ENCODE measurements around a stretch of chr2.

- RRBS, 2 experiments = 5 to 42% methylated on average over 8 to 16 of the region's 48 CpGs
Observed at GRCh38 chr2:45000349-45001097, 8.7 kb downstream of the SIX2 start.

GRCh38 chr2:45220103-45220655 lies 210.9 kb upstream of the SIX2 start:
- RRBS, 2 experiments = 86% methylated on average over 2 of the region's 12 CpGs; no CpG with 5 or more reads in 1 of the 2 experiments

- RRBS, 2 experiments = no CpG with 5 or more reads among the region's 16 CpGs
Observed at GRCh38 chr2:45224141-45224923, 215.1 kb upstream of the SIX2 start.

- RRBS, 2 experiments = no CpG with 5 or more reads among the region's 8 CpGs
Observed at GRCh38 chr2:45257237-45257791, 248.1 kb upstream of the SIX2 start.

DNA sequence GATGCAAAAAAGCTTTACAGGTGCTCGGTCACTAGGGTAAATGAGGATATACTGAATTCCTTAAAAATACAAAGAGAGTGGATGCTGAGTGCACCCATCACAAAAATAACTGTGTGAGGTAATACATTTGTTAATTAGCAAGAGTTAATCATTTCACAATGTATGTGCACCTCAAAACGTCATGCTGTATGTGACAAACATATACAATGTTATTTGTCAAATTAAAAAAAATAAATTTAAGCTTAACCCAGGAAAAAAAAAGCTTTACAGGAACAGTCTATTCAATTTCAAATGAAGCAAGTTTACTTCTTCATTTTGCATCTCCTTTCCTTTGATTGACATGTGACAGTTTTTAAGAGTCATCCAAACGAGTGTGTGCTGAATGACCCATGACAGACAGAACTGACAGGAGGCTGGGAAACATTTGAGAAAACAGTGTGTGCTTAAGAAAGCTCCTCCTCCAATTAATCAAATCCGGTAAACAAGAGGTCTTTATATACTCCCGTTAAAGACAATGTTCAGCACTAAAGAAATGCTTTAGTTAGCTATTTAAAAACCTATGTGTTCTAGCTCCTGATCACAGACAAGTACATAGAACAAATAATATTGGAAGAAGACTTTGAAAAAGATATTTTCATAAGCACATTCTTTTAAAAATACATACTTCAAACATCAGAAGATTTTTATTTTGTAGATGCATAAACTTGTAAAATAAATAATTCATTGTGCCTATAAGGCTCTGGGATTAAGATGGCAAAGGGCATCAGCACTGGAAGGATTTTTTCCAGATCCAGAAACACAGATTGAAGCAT lies 177.7 kb downstream of the SRBD1 start:
- RRBS, 2 experiments = no CpG with 5 or more reads among the region's 5 CpGs

- RRBS, 2 experiments = no CpG with 5 or more reads among the region's 6 CpGs
Observed at GRCh38 chr2:45567828-45568490, 43.1 kb downstream of the SRBD1 start.

GRCh38 chr2:45652475-45652942 lies 1.0 kb downstream of the PRKCE start:
- RRBS, 2 experiments = no CpG with 5 or more reads among the region's 20 CpGs

DNA sequence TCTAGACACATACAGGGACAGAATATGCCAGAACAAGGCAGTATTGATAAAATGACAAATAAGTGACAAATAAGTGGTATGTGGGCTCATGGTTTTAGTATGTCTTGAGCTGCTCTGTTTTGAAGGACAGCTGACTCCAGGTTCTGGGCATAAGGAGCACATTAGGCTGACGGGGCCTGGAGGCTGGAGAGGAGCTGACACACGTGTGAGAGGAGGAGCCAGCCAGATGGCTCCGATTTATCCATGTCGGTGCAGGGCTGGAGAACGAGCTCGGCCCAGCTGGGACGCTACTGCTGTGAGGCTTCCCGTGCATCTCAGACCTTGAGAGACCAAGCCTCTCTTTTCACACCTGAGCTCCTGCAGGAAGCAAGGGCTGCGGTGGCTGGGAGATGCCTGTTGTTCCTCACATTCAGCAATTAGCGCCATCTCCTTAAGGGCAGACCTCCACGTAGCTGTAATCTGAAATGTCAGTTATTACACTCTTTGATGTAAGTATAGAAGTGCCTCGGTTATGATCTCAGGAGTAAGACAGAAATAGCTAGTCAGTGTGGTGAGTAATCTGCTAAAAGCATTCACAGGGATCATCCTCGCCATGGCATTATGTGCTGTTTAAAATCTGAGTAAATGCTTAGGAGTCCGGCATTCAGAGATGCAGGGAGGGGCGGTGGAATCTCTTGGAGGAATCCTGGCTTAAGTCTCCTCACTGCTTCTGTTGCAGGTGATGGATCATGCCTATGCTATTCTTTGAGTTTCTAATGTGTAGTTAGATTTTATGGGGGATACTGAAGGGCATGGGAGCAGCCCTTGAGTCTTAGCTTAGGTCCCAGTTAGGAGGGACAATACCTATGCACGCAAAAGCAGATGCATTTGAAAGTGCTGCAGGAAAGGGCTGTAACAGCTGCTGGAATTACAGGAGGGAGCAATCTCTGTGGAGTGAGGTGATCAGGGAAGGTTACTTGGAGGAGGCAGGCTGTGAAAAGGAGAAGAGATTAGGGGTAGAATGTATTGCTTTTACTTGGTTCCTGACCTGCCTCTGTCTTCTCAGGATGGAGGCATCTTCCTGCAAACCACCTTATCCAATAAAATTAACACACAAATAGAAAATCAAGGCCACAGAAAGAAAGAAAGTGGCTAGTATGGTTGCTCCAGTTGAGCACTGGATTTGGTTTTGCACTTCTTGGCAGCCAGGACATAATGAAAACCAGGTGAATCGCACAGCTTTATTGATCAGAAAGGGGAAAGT lies 108.1 kb downstream of the PRKCE start:
- RRBS, 2 experiments = no CpG with 5 or more reads among the region's 17 CpGs

GRCh38 chr2:45839429-45839694 lies 187.9 kb downstream of the PRKCE start:
- RRBS, 2 experiments = no CpG with 5 or more reads among the region's 3 CpGs

DNA sequence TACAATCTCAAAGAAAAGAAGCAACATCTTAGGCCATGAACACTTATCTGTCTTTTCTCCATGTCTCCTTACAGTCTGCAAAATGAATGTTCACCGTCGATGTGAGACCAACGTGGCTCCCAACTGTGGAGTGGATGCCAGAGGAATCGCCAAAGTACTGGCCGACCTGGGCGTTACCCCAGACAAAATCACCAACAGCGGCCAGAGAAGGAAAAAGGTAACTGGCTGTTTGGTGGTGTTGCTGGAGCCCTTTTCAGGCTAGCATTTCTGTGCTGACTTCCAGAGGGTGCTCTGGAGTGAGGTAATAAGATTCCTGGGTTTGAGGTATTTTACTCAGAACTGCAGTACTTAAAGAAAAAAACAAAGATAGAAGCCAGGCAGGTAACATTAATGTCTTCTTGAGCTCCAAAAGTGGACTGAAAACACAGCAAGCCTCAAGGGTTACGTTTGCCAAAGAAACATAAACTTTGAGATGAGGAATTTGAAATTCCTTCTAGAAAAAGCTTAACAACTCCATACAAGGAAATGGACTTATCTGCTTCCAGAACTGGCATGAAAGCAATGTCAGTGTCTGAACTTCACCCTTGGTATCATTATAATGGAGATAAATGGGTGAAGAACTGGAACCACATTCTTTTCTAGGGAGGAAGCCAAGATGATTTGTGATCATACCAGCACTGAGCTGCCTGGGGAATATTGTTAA lies 295.7 kb upstream of the EPAS1 start:
- RRBS, 2 experiments = no CpG with 5 or more reads among the region's 8 CpGs

- RRBS, 2 experiments = no CpG with 5 or more reads among the region's 3 CpGs
Observed at GRCh38 chr2:46026998-46027471, 270.2 kb upstream of the EPAS1 start.

- RRBS, 2 experiments = no CpG with 5 or more reads among the region's 10 CpGs
Observed at GRCh38 chr2:46049840-46050571, 247.2 kb upstream of the EPAS1 start.

GRCh38 chr2:46135770-46136496 lies 161.3 kb upstream of the EPAS1 start:
- RRBS, 2 experiments = no CpG with 5 or more reads among the region's 7 CpGs

GRCh38 chr2:46164700-46165377 lies 132.4 kb upstream of the EPAS1 start:
- RRBS, 2 experiments = no CpG with 5 or more reads among the region's 8 CpGs

GRCh38 chr2:46188353-46188702 lies 108.9 kb upstream of the EPAS1 start:
- RRBS, 2 experiments = no CpG with 5 or more reads among the region's 4 CpGs

GRCh38 chr2:46273208-46273520 lies 24.0 kb upstream of the EPAS1 start:
- RRBS, 2 experiments = no CpG with 5 or more reads among the region's 6 CpGs

- RRBS, 2 experiments = 91 to 94% methylated on average over 2 of the region's 6 CpGs
Observed at GRCh38 chr2:46277260-46277655, 19.9 kb upstream of the EPAS1 start.

- RRBS, 2 experiments = no CpG with 5 or more reads among the region's 14 CpGs
Observed at GRCh38 chr2:46367290-46368476, 70.5 kb downstream of the EPAS1 start.

DNA sequence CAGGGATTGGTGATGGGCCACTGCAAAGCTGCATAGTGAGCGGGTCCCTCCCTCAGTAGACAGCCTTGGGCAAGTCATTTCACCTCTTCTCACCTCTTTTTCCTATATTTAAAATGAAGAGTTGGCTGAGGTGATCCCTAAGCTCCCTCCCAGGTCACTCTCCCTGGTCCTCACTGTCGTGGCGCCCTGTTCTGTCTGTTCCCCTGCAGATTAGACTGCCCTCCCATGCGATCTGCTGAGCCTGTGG lies 78.1 kb downstream of the EPAS1 start:
- RRBS, 2 experiments = no CpG with 5 or more reads among the region's 4 CpGs

DNA sequence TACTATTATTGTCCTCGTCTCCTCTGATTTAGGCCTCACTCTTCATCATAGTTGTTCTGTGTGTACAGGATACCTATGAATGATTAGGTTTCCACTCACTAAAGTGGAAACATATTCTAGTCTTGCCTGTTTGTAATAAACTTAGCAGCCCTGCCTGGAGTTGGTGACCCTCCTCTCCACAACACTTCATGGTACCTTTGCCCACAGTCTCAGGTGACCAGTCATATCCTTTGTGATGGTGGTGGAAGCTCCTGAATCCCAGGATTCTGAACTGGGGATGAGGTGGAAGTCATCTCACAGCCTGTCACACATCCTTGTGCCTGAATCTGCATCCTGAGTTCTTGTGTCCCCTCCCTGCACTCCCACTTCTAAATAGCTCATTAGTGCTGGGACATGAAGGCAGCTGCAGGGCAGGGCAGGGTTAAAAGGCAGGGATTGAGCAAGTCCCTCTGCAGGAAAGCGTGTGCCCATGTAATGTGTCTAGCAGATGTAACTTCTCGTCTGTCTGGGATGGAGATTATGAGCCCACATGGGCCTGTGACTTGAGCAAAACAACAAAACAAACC lies 22.4 kb upstream of the RHOQ start:
- RRBS, 2 experiments = no CpG with 5 or more reads among the region's 3 CpGs

Measured in NT2/D1 (cell line).